HT1080 (cell line): ENCODE measurements around a stretch of chr1.

DNA sequence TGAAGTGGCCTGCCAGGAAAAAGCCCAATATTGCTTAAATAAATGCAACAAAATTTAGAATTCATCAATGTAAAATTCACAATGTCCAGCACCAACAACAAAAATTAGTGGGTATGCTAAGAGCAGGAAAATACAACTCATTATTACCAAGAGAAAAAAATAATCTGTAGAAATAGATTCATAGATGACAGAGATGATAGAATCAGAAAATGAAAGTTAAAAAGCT lies 72.9 kb downstream of the MAP3K21 start:
RAMPAGE:
- cytosol, long total RNA: no peak
- long total RNA: no peak
- nucleus, long total RNA: no peak

DNA sequence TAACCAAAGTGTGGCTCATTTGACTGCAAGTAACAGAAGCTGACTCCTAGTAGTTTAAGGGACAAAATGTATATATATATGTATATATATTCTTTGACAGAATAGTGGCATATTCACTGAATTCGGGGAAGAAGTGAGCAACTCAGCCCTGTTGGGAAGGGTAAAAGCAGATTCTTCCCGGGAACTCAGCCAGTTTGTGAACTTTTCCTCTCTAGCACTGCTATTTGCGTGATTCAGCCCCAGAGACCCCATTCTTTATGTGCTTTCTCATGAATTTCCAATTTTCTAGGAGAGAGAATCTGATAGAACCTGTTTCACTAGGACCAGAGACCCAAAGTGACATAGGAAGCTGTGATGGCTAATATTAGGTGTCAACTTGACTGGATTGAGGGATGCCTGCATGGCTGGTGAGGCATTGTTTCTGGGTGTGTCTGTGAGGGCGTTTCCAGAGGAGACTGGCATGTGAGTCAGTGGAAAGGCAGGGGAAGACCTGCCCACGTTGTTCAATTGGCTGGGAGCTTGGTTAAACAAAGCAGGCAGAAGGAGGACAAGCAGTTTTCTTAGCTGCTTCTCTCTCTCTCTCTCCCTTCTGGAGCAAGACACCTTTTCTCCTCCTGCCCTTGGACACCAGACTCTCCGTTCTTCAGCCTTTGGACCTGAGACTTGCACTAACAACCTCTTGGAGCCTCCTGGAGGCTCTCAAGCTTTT lies 93.5 kb upstream of the KCNK1 start:
RAMPAGE:
- cytosol, long total RNA: no peak
- long total RNA: no peak
- nucleus, long total RNA: no peak

GRCh38 chr1:233668776-233669382 lies 55.0 kb downstream of the KCNK1 start:
RAMPAGE:
- cytosol, long total RNA: no peak
- long total RNA: no peak
- nucleus, long total RNA: no peak

GRCh38 chr1:233672753-233673155 lies 58.8 kb downstream of the KCNK1 start:
RAMPAGE:
- cytosol, long total RNA: no peak
- long total RNA: no peak
- nucleus, long total RNA: no peak

DNA sequence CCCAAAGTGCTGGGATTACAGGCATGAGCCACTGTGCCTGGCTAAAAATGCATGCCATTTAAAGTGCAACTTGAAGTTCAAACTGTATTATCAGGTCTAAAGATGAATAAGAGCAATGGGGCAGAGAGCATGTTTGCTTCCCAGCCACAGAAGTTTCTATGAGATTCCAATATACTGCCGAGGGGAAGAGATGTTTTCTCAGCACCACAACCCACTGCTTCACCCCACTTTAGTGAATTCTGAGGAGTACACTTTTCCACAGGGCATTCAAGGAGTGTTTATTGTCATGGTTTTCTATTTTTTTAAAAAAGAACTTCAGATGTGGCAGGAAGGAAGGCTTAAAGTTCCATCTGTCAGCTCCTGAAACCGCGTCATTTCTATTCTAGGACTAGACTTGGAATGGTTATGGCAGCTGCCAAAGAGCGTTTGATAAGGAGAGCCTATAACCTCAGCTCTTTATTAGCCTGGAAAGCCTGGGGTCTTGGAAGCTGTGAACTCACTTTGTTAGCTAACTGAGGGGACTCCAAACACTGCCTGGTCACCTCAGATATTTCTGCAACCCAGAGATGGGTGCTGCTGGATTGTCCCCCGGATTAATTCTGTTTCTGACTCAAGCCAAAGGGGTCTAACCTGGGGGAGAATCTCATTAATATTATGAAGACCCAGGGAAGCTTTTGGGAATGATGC lies 80.2 kb downstream of the KCNK1 start:
RAMPAGE:
- cytosol, long total RNA: no peak
- long total RNA: no peak
- nucleus, long total RNA: no peak

GRCh38 chr1:234402037-234402526 lies 28.8 kb downstream of the COA6 start:
RAMPAGE:
- cytosol, long total RNA: no peak
- long total RNA: no peak
- nucleus, long total RNA: no peak

DNA sequence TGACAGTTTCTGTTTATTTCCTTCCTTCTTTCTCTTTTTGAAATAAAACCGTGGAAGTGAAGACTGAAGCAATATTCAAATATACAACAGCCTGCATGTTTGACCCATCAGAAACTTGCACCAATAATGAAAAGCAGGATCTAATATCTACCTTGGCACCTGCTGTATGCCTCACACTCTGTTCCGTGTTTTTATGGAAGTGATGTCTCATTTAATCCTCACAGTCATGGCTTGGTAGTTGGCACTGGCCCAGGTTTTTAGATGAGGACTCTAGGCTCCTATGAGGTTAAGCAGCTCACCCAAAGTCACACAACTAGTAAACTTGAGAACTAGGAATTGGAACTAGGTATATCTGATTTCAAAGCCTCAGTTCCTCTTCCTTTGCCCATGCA lies 21.2 kb upstream of the TARBP1 start:
RAMPAGE:
- cytosol, long total RNA: no peak
- long total RNA: no peak
- nucleus, long total RNA: no peak

DNA sequence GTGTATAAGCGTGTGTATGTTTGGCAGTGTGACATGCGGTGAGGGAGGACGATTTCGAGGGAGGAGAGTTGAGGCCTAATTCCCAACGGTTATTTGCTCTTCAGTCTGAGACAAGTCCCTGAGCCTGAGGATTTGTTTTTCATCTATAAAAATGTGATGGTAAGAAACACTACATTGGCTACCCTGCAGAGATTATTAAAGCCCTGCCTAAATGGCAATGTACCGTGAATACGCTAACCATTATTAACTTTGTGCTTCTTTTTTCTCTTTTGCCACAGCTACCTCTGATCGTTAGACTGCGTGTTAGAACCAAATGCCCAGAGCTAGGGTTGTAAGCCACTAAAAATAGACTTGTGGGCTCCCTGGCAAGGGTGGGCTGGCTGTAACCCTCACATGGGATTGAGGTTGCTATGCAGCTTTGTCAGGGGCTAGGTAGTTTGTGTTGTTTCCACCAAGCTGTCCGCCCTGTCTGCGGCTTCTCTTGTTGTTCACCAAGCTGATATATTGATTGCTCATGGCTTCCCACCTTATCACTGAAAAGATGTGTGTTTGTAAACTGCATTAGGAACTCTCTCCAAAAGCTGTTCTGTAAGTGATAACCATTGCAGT lies 41.8 kb upstream of the TARBP1 start:
RAMPAGE:
- cytosol, long total RNA: no peak
- long total RNA: no peak
- nucleus, long total RNA: no peak

DNA sequence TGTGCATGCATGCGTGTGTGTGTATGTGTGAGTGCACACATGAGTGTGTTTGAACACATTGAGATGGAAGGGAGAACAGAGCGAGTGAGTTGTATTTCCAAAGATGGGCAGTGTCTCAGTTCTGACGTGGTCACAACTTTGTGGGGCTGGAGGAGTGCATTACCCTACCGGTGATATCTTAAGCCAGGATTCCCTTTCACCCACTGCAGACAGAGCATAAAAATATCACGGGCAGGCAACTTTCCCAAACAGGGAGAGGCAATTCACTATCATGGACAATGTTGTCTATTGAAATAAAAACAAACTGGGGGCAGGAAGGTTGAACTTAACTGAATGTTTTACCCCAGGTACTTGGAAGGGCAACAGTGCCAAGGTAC lies 27.7 kb downstream of the IRF2BP2 start:
RAMPAGE:
- cytosol, long total RNA: no peak
- long total RNA: no peak
- nucleus, long total RNA: no peak

GRCh38 chr1:234585276-234586349 lies 24.4 kb downstream of the IRF2BP2 start:
RAMPAGE:
- cytosol, long total RNA: no peak
- long total RNA: no peak
- nucleus, long total RNA: no peak

DNA sequence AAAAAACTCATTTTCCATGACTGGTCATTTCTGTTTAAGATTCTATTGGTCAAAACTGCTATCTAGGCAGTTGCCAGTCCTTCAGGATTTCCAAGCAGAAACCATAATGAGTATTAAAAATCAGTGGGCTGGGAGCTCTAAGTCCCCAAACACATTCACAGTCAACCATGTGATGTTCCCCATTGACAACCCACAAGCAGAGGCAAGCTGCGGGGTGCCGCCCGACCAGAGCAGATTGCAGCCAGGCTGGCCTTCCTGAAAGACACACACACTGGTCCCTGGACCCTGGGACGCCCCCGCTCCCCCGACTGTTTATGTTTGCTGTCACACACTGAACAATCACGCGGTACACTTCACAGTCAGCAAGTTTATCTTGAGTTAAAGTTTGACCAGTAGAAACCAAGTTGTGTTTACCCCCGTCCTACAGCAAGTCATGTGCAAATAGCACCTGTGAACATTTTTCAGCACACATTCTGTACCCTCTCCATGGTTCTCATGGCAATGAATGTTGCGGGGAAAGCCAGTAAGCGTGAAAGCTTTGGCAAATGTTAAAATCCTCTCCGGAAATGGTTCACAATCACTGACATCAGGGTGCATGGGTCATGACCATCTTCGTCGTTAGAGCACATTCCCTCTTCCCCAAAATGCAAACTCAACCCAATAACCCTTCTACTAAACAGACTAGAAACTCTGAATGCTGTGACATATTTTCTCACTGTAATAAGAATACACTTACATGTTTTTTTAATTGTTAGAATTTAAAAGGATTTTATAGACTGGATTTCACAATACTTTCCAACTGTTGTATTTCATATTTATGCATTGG lies 33.2 kb upstream of the IRF2BP2 start:
RAMPAGE:
- cytosol, long total RNA: no peak
- long total RNA: no peak
- nucleus, long total RNA: no peak

DNA sequence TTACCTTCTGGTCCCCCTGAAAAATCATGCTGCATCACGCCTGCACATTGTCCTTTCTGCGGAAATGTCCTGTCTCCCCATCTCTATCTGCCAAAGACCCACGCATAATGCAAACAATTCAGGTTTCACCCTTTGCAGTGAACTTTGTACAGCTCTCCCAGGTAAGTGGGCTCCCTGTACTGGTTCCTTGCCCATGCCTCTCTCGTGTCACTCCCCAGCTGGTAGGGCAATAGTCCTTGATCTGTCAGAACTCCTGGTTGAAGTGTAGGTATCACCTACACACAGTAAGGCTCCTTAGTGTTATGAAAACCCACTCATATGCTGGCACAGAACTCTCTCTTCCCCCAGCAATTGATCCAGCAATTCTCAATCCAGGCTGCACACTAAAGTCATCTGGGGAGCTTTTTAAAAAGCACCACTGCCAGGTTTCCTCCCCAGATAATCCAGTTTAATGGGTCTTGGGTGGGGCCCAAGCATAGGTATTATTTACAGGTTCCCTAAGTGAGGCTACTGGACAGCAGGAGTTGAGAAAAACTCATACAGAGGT lies 103.1 kb upstream of the IRF2BP2 start:
RAMPAGE:
- cytosol, long total RNA: no peak
- long total RNA: no peak
- nucleus, long total RNA: no peak

RAMPAGE:
- cytosol, long total RNA: no peak
- long total RNA: no peak
- nucleus, long total RNA: no peak
Measured at GRCh38 chr1:234721545-234722284, 111.7 kb upstream of the IRF2BP2 start.

RAMPAGE:
- cytosol, long total RNA: no peak
- long total RNA: no peak
- nucleus, long total RNA: no peak
Measured at GRCh38 chr1:234724546-234725090, 114.6 kb upstream of the IRF2BP2 start.

DNA sequence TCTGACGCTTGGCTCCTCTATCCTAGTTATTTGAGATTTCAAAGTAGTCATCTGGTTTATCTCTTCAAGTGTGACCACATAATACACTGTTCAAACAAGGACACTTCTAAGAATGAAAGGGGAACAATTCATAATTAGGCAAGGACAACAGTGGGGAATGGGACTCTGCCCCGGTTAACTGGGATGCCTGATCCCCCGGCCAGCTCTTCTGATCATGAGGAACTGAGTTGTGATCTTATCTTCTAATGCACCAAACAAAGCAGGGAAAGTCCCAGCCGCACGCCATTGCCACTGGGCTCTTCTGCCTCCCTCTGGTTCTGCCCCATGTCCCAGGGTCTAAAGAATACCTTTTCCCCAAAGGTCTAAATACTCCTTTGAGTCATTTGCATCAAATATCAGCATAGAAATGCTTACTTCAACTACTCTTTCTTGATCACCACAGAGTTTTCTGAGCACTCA lies 158.2 kb upstream of the IRF2BP2 start:
RAMPAGE:
- cytosol, long total RNA: no peak
- long total RNA: no peak
- nucleus, long total RNA: no peak

DNA sequence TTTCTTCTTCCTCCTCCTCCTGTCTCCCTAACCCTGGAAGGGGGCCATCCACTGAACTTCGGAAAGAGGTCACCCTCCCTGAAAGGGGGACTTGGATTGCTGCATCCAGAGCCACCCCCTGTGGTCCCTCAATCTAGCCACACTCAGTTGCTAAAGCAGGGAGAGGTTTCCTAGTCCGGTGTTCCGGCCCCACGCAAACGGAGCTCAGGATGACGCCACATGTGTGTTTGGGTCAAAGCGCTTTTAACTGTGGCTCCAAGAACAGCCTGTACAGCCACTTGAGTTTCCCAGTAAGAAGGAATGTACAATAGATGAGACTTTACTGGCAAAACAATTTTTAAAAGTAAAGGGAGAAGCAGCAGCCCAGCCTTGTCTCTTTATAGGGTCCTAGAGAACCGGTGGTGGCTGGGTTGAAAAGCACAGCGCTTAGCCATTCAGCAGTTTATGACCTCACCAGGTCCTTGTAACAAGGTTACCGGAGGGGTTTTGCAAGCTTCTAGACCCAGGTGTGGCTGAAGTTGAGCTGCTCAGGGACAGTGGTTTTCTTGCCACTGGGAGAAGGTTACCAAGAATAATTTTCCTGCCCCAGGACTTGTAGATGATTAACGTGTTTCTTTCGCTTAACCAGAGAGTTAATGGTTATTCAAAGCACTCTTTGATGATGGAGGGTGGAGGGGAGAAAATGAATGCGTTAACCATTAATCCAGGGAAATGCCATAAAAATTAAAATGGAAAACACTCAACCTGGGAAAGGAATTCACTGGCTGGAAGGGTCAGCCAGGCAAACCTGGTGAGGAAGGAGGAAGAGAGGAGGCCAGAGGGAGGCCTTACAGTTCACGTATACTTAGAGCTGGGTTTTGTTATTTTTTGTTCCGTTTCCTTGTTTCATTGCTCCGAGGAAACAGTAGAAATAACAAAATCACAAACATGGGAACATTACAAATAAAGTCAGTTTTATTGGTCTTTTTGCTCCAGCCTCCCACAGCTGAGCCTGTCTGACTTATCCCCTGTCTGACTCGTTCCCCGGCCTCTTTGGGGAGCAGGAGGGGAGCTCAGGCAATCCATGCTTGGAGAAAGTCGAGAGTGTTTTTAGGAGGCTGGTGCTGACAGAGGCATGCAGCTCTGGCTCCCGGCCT lies 207.3 kb upstream of the IRF2BP2 start:
RAMPAGE:
- cytosol, long total RNA: no peak
- long total RNA: no peak
- nucleus, long total RNA: no peak

DNA sequence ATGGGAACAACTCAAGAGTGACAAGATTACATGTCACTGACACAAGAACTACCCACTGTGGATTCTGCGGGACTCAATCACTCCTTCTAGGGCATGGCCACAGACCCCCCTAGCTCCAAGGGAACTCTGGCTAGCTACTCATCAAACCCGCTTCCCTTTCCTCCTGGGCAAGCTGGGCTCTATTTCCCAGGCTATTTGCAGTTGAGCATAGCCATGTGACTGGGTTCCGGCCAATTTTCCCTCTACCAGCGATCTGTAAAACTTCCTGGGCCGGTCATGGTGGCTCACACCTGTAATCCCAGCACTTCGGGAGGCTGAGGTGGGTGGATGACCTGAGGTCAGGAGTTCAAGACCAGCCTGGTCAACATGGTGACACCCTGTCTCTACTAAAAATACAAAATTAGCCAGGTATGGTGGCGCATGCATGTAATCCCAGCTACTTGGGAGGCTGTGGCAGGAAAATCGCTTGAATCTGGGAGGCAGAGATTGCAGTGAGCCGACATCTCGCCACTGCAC lies 214.9 kb upstream of the IRF2BP2 start:
RAMPAGE:
- cytosol, long total RNA: no peak
- long total RNA: no peak
- nucleus, long total RNA: no peak

GRCh38 chr1:234825454-234826221 lies 215.7 kb upstream of the IRF2BP2 start:
RAMPAGE:
- cytosol, long total RNA: no peak
- long total RNA: no peak
- nucleus, long total RNA: no peak

GRCh38 chr1:234844312-234845017 lies 234.5 kb upstream of the IRF2BP2 start:
RAMPAGE:
- cytosol, long total RNA: no peak
- long total RNA: no peak
- nucleus, long total RNA: no peak

DNA sequence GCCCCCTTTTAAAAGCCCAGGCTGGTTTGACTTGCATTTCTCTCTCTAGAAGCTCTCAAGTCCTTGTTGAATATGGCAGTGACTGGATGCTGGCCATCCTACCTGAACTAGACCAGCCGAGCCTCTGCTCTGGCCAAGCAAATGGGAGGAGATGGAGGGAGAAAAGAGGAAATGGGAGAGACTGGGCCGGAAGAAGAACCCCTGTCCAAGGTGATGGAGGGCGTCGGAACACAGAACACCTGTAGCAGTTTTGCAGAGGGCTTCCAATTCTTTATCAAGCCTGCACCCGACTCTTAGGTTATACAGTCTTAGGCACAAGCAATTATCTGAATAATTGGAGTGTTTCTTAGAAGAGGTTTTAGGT lies 148.7 kb downstream of the TOMM20 start:
RAMPAGE:
- cytosol, long total RNA: no peak
- long total RNA: no peak
- nucleus, long total RNA: no peak